ENCODE measurements around the gene ZNF76.

DNA sequence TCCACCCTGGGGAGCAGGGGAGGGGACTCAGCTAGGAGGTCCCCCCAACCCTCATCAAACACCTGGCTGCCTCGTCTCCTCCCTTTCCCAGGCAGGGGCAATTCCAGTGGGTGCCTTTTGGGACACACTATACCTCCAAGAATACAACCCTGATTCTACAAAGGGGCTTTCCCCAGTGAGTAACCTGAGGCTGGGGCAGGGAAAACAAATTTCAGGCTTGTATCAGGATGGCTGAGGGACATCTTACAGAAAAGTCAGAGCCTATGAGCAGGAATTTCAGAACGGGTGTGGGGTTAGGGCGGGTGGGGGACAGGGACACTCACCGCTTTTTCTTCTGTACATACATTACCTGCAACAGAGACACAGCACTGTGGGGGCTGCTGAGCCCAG is 1.7 kb downstream of the SMIM29 start:
- RRBS: no CpG with 5 or more reads among the region's 4 CpGs

GRCh38 chr6:34247534-34248688 is 895 bp downstream of the SMIM29 start:
- RRBS: no CpG with 5 or more reads among the region's 19 CpGs

- RRBS: no CpG with 5 or more reads among the region's 8 CpGs
Measured at GRCh38 chr6:34277761-34278587, 29.2 kb upstream of the SMIM29 start.

GRCh38 chr6:34378612-34379102 is 13.8 kb downstream of the NUDT3 start:
- RRBS: no CpG with 5 or more reads among the region's 3 CpGs

DNA sequence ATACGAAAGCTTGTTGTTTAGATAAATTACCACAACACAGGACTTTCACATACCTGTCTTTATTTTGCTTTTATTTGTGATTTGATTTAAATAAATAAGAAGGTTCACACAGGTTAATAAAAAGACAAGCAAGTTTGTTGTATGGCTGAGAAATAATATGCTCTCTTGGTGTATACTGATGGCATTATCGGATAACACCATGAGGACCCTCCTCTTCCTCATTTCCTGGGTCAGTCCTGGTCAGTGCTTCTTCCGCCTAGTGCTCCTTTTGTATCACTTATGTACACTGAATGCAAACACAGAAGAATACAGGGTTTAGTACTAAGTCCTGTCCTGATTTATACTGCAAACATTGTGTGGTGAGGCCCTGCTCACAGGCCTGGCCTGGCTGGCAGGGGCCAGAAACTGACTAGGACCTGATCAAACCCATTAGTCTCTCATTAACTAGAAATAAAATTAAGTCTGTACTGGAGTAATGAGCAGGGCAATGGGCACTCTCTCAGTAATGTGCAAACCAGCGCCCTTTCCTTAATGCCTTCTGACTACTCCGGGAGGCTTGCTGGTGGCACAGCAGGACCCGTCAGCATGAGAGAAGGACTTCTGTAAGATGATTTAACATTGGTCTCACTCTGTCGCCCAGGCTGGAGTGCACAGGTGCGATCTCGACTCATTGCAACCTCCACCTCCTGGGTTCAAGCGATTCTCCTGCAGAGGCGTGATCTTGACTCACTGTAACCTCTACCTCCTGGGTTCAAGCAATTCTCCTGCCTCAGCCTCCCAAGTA is 39.7 kb upstream of the SPDEF start:
- RRBS: no CpG with 5 or more reads among the region's 11 CpGs

DNA sequence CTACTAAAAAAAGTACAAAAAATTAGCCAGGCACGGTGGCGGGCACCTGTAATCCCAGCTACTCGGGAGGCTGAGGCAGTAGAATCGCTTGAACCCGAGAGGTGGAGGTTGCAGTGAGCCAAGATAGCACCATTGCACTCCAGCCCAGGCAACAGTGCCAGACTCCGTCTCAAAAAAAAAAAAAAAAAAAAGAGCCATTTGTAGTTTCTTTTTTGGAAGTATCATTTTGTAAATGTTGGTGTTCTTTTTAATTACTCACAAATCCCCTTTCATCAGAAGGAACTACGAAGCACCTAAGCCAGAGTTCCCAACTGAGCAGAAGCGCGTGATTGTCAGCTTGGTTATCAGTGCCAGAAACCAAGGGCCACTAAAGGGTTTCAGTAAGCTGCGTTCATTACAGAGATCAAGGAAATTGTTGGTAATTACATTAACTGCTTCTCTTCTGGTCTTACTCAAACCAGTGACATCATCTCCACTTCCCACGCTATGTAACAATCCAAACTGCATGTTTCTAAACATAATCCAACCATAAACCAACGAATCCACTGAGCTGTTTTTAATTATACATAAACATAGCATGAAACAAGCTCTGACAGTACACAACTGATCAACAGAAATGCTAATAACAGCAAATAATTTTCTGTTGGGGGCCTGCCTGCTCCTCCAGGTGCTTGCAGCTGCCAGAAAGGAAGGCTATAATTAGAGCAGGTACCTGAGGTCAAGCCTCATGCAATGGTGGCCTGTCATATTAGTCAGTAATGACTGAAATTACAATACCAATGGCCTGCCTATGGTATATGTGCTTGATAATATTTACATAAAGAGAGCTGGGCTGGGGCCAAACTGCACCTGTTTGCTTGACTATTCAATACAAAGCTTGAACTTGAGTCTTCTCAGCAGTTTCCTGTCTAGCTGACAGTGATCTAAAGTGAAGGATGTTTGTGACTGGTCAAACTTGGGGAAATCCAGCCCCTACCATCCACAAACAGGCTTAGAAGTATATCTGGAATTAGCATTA is 40.2 kb downstream of the ILRUN start:
- RRBS: no CpG with 5 or more reads among the region's 12 CpGs

DNA sequence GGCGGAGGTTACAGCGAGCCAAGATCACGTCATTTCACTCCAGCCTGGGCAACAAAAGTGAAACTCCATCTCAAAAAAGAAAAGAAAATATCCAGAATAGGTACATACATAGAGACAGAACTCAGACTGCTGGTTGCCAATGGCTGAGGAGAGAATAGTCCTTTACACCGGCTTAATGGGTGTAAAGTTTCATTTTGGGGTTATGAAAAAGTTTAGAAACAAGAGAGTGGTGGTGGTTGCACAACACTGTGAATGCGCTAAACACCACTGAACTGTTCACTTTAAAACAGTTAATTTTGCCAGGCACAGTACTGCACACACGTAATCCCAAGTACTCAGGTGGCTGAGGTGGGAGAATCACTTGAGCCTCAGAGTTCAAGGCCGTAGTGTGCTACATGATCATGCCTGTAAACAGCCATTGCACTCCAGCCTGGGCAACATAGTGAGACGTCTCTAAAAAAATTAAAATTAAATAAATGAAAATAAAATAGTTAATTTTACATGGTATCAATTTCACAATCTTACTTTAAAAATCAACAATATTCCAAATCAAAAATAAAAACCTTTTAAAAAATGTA is 7.6 kb downstream of the ILRUN start:
- RRBS: no CpG with 5 or more reads among the region's 8 CpGs

DNA sequence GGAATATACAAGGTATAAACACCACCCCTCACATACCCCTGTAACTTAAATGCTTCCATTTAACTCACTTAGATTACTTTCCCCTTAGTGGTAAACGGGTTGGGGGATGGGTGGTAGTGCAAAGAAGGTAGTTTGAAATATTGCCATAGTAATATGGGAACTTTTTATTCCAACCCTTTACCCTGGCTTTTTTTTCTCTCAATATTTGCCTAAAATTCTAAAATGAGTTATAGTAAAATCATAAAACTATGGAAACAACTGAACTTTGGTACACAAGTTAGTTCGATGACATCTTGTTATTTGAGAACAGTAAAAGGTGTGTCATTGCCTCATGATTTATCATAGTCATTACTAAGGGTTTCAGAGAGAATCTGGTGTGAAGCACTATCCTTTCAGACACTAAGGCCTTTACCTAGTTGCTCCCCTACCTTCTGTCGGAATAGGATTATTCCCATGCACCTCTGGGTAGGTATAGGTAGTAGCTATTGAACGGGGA is 11.5 kb downstream of the TAF11 start:
- RRBS: no CpG with 5 or more reads among the region's 4 CpGs

DNA sequence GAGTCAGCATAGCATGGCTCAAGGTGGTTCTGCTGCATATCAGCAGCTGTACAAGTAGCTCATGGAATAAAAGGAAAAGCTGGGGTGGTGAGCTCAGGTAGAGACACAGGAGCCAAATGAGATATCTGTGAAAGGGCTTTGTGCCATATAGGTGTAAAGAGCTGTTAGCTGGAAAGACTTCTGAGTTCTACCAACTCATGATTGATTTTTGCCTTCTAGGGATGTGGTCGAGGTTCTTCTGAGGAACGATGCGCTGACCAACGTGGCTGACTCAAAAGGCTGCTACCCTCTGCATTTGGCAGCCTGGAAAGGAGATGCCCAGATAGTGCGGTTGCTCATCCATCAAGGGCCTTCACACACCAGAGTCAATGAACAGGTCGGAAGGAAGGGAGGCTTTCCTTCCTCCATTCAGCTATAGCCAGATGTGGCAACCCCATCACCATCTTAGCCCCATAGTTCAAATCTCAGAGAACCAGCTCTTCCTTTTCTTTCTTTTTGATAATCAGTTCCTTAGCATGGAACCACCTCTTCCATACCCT is 80.8 kb downstream of the ANKS1A start:
- RRBS: no CpG with 5 or more reads among the region's 6 CpGs

DNA sequence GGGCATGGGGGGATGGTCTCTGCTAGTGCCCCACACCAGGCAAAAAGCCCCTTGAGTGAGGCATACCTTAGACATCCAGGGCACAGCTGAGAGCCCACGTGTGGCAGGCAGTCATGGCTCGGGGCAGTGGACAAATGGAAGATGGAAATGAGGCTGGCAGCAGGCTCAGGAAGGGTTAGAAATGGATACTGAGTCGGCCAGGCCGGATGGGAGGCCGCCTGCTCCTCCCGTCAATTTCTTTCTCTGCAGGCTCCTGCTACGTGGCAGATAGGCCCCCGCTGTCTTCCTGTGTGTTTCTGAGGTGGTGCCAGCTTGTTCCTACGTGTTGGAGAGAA is 77.0 kb downstream of the TCP11 start:
- RRBS: no CpG with 5 or more reads among the region's 9 CpGs

GRCh38 chr6:35149798-35150688 is 8.9 kb upstream of the TCP11 start:
- RRBS: no CpG with 5 or more reads among the region's 21 CpGs

- RRBS: 1% methylated on average over 27 of the region's 94 CpGs
Measured at GRCh38 chr6:35258813-35259878, at the start of gene ZNF76. ZNF76 (plus strand) TSS chr6:35259735.

GRCh38 chr6:35311541-35312202 is 14.1 kb downstream of the DEF6 start:
- RRBS: no CpG with 5 or more reads among the region's 8 CpGs

DNA sequence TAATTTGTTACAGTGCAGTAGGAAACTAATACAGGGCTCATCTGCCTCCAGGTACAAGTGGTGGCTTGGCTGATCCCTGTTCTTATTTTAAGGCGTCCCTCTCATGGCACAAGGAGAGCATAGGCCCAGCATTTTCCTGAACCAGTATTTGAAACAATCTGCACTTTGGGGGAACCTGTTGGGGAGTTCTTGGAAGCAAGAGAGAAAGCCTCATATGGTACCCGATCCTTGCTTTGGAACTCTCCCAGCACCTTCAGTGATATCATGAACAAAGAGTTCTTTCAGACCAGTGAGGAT is 16.0 kb downstream of the PPARD start:
- RRBS: no CpG with 5 or more reads among the region's 2 CpGs

- RRBS: no CpG with 5 or more reads among the region's 4 CpGs
Measured at GRCh38 chr6:35360808-35361405, 18.5 kb downstream of the PPARD start.

GRCh38 chr6:35491982-35492543 is 4.8 kb downstream of the TEAD3 start:
- RRBS: no CpG with 5 or more reads among the region's 6 CpGs

DNA sequence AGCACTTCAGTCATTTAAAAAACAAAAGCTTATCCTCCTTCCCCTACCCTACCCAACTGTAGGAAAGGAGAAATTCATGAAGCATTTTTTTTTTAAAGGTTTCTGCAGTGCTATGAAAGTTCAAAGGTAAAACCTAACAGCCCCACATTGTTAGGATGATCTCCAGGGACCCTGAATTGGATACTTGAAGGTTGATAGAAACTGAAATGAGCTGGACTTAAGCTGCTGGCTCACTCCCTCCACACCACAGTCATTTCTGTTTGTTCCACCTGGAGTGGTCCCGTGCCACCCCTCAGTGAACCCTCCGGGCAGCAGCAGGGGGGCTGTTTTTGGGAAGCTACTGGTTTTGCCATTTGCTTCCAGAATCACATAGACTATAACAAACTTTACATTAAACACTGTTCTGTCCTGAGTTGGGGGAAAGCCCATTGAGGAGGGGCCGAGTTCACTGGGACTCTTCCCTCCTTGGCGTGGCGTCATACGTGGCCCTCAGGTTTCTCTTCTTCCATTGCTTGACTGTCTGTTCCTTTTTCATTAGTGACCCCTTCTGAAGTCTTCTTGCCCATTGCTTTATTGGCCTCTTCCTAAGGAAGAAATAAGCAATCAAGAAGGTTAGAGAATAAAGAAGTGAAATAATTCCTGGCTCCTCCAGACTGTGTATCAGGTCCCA is 62.8 kb upstream of the TULP1 start:
- RRBS: no CpG with 5 or more reads among the region's 6 CpGs

DNA sequence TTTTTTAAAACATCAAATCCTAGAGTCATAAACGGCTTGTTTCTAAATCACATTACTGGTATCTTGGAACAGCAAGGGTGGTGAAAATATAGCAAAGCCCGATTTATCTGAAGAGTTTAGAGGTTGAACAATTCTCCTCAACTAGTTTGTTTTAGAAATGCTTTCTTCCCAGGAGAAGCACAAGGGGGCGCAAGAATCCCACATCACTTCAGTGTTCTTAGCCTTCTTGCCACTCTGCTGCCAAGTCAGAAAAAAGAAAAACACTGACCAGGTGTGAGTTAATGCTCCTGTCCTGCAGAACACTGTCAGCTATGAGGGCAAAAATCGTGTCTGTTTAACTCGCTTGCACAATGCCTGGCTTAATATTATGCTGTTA is 71.1 kb upstream of the TULP1 start:
- RRBS: no CpG with 5 or more reads among the region's 5 CpGs

GRCh38 chr6:35586920-35587633 is 74.4 kb upstream of the TULP1 start:
- RRBS: no CpG with 5 or more reads among the region's 3 CpGs

DNA sequence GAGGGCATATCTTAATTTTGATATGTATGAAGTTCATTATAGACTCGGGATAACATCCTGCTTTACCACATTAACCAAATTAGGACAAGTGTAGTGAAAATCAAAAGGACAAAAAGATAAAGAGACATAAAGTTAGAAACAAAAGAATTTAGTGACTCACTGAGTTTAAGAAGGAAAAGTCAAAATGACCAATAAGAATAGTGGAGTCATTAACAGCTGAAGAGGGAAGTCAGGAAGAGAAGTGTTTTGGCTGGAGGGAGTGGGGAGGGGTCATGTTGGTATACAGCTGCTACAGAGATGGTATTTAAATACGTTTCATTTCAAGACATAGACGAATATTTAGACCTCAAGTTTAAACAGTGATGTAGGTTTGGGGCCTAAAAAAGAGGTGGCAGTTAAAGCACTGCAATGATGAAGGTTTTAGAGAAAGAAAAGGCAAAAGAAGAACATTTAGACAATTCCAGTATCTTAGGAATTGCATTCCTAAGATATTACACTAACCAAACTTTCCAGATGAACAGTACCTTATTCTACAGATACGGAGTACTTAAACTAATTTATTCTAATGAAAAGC is 10.6 kb downstream of the FKBP5 start:
- RRBS: no CpG with 5 or more reads among the region's 4 CpGs